Helper T cell (primary cell): ENCODE measurements around a stretch of chr2.

GRCh38 chr2:64609005-64610198 is 44.3 kb downstream of the SERTAD2 start:
- PRO-cap, 2 experiments: peak in 2 of 2 experiments; most common plus-strand start chr2:64609495 (in 2); most common minus-strand start chr2:64609422 (in 2)

GRCh38 chr2:64634567-64635151 is 19.1 kb downstream of the SERTAD2 start:
- PRO-cap, 2 experiments: no peak in any of the 2 experiments

- PRO-cap, 2 experiments: no peak in any of the 2 experiments
These were observed 158.6 kb upstream of the SERTAD2 start for GRCh38 chr2:64812239-64812696.

GRCh38 chr2:64998705-64999115 is 9.5 kb downstream of the SLC1A4 start:
- PRO-cap, 2 experiments: no peak in any of the 2 experiments

GRCh38 chr2:65055630-65056325 is 438 bp upstream of the CEP68 start:
- PRO-cap, 2 experiments: peak in 2 of 2 experiments; most common plus-strand start chr2:65055965 (in 2); most common minus-strand start chr2:65055920 (in 2)

- PRO-cap, 2 experiments: no peak in any of the 2 experiments
These were observed 19.6 kb downstream of the CEP68 start for GRCh38 chr2:65075699-65076323.

DNA sequence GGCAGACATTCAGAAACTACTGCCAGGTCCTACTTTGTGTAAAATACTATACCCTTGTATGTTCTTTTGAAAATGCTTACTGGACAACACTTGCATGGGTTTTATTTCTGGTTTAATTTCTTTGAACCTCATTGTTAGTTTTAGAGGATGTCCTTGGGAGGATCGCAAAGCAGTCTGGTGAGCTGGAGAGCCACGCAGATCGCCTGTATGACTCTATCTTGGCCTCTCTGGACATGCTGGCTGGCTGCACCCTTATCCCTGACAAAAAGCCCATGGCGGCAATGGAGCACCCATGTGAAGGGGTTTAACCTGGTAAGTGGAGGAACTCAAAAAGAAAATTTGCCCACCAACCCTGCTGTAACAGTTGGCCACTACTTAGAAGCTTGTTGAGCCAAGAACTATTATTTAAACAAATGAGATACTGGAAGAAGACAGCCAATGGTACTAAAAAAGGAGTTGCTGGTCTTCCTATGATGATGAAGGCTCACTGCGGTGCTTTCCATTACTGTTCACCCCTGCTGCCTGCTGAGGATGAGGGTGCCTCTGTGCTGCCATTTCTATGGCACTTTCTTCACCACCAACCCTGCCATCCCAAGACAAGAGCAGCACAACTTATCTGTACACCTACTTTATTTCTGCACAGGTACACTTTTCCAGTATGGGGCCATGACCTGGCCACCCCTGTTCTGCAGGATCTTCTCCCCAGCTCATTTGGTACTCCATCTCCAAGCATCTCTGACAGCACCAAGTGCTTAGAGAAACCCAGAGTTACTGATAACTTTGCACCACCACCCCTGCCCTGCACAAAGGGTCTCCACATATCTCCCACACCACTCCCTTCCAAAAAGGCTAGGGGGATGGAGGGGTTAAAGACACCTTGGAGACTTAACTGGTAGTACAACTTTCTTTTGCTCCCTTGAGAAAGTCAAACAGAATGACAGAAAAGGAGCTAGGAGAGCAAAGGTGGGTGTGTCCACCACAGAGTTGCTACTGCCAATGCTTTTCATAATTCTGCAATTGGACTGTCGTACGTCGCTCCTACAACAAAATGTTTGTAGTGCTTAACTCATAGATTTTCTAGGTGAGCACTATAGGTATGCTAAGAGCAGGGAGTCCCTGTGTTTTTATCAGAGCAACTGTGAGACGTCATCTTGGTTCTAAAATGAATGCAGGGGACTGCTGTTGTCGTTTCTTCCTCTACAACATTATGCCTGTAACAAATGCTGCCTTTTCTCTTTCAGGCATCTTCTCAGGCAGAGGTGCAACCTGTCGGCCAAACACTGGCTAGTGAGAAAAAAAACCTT is 26.6 kb downstream of the CEP68 start:
- PRO-cap, 2 experiments: no peak in any of the 2 experiments

DNA sequence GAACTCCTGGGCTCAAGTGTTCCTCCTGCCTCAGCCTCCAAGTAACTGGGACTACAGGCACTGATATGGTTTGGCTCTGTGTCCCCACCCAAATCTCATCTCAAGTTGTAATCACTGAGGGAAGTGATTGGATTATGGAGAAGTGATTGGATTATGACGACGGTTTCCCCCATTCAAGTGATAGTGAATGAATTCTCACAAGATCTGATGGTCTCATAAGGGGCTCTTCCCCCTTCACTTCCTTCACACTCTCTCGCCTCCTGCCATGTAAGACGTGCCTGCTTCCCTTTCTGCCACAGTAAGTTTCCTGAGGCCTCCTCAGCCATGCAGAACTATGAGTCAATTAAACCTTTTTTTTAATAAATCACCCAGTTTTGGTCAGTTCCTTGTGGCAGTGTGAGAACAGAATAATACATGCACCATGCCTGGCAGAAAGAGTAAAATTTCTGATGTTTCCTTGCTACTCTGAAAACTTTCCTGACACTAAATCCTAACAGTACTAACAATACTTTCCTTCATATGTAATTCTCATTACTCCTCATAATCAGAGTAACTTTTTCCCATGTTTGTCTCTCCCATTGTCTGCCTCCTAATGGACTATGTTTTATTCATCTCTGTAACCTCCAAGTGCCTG is 36.6 kb downstream of the CEP68 start:
- PRO-cap, 2 experiments: no peak in any of the 2 experiments

DNA sequence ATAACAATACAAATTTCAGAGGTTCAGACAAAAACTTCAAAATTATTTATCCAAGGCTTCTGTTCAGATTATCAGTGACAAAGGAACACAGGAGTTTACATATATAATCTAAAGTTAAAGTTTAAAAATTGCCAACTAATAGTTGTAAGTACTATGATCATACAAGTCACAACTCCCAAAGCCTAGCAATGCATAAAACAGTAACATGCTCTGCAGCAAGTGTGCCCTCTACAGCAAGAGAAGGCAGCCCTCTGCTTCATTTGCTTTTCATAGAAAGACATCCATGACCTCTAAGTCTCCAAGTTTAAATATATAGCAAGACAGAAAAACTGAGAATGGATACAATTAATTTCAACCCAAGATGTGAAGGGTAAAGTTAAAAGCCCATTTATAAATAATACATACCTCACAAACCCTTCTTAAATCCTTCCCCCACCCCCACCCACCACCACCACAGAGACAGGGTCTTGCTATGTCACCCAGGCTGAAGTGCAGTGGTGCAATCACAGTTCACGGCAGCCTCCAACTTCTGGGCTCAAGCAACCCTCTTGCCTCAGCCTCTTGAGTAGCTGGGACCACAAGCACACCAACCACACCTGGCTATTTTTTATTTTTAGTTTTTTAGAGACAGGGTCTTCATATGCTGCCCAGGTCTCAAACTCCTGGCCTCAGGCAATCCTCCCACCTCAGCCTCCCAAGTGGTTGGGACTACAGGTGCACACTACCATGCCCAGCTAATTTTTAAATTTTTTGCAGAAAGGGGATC is 13.1 kb downstream of the RAB1A start:
- PRO-cap, 2 experiments: no peak in any of the 2 experiments

GRCh38 chr2:65129195-65129852 is 582 bp downstream of the RAB1A start:
- PRO-cap, 2 experiments: peak in 2 of 2 experiments; most common plus-strand start chr2:65129481 (in 1); most common minus-strand start chr2:65129307 (in 1)

- PRO-cap, 2 experiments: no peak in any of the 2 experiments
These were observed 1.1 kb upstream of the RAB1A start for GRCh38 chr2:65130988-65131347.

DNA sequence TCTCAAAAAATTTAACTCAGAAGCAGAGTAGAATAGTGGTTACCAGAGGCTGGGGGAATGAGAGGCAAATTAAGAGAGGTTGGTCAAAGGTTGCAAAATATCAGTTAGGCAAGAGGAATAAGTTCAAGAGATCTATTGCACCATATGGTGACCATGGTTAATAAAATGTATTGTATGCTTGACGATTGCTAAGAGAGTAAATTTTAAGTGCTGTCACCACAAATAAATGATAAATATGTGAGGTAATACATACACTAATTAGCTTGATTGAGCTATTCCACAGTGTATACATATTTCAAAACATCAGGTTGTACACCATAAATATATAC is 23.1 kb upstream of the ACTR2 start:
- PRO-cap, 2 experiments: no peak in any of the 2 experiments

- PRO-cap, 2 experiments: no peak in any of the 2 experiments
These were observed 47.8 kb downstream of the ACTR2 start for GRCh38 chr2:65275059-65276200.

- PRO-cap, 2 experiments: no peak in any of the 2 experiments
These were observed 31.9 kb downstream of the SPRED2 start for GRCh38 chr2:65400386-65401093.

- PRO-cap, 2 experiments: peak in 2 of 2 experiments; most common plus-strand start chr2:65430865 (in 1); most common minus-strand start chr2:65430775 (in 2)
These were observed 1.4 kb downstream of the SPRED2 start for GRCh38 chr2:65430641-65431689.

GRCh38 chr2:65577007-65577515 is 144.7 kb upstream of the SPRED2 start:
- PRO-cap, 2 experiments: no peak in any of the 2 experiments

DNA sequence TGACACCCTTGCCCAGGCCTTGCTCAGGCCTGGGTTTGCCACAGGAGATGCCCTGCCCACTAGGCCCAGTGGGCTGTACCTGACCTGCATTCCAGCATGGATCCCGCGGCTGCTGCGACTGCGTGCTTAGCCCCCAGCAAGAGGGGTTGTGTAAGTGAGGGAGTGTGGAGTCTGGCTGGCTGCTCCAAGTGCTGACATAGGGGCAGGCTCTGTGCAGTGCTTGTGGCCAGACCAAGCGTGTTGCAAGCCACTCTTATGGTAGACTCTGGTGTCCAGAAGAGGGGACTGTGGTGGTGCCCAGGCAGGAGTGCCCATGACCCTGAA is 491.8 kb upstream of the MEIS1 start:
- PRO-cap, 2 experiments: no peak in any of the 2 experiments

DNA sequence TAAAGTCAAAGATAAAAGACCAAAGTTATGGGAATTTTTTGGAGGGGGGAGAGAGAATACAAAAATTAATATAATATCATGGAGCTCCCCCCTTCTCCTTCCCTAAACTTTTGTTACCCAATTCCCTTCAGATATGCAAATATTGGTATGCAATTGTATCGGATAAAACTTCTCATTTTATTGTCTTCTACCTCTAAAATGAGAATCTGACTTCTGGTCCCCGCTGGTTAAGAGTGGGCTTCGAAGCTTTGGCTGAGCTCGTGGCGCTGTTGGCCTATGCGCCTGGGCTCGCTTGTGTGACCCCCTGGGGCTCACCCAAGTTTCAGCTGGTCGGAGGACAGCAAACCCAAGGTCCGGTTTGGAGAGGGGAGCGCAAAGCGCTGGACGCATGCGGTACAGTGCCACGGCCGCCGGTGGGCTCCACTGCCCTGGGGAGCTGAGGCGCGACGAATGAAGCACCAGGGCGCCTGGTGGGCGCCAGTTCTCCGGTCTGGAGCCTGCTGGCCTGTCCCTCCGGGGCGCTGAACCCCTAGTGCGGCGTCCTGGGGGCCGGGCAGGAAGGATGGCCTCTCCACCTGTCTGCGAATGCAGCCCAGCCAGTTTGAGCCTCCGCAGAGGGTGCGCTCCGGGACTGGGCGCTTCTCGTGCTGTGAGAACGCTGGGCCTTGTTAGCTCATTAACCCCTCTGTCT is 10.2 kb downstream of the MEIS1 start:
- PRO-cap, 2 experiments: no peak in any of the 2 experiments

DNA sequence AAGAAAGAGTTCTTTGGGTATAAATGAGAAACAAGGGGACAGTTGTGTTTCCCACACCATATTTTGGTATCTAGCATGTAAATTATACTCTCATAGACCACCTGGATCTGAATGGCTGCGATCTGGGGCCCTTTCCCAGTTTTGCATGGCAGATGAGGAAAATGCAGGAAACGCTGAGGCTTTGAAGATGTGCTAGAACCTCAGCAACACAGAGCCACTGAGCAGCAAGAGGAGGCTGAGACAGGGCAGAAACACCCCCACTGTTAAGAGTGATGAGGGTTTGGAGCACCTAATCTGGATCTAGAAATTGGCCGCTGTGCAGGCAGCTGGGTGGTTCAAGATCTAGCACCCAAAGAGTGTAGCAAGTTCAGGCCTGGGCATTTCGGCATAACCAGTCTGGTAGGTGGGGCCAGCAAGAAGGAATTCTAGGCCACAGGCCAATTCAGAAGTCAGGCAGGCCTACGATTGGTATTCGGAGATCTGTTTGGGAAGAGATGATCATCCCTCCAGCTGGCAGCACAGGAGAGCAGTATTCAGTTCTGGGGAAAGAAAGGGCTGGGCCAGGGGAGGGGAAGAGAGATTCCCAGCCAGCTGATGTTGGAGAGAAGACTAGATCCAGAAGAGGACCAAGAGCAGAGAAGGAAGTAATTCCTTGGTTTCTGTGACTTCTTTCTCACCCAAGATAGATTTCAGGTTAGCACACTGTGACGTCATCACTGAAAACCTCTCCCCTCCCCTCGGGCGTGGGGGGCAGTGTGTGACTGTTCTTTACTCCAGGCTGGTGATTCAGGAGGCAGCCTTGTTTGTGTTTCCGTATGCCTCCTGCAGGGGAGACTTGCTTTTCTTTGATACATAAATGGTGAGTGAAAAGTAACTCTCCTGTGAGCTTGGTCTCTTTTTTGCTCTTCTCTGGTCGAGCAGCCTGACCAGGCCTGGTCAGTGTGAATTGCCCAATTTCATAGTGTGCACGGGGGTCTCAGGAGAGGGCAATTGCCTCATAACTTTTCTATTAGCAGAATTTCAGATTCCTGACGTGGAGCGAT is 60.9 kb downstream of the MEIS1 start:
- PRO-cap, 2 experiments: no peak in any of the 2 experiments

GRCh38 chr2:66561875-66562561 is 127.1 kb downstream of the MEIS1 start:
- PRO-cap, 2 experiments: no peak in any of the 2 experiments